ENCODE measurements around the gene C2orf76.

DNA sequence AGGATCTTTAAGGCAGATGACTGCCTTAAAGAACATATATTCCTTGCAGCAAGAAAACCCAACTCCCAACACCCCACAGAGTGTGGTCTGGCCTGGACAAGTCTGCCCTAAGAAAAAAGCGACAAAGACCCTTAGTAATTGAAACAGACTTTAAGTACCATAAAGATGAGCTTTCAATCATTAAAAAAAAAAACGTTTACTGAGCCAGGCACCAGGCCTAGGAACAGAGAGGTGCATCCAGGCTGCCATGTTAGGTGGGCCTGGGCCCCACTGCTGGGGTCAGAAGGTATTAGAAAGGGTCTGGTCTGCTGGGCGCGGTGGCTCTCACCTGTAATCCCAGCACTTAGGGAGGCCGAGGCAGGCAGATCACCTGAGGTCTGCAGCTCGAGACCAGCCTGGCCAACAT lies 9.9 kb upstream of the STEAP3 start:
- RRBS: no CpG with 5 or more reads among the region's 6 CpGs

DNA sequence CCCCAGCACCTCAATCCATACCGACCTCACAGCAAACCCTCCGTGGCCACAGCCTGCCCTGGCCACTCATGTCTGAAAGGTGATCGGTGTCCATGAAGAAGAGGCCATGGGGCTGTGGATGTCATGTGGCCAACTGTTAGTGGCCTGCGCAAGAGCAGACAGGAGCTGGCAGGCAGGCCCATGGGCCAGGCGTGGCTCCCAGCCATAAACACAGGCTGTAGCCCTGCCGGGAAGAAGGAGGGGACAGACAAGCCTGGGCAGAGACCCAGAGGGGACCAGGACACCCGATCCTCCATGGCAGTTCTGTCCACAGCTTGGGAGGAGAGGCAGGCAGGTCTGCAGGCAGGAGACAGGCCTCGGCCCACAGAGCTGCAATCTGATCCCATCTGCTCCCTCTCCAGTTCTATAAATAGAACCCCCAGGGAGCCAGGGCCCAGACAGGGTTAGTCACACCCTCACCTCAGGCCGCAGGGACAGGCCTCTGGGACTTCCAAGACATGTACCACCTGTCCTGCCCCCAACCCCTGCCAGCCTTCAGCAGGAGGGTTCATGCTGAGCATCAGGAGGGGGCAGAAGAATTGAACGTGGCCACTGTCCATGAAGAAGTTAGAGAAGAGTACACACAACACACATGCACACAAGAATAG lies 16.9 kb downstream of the STEAP3 start:
- RRBS: no CpG with 5 or more reads among the region's 10 CpGs

- RRBS: no CpG with 5 or more reads among the region's 11 CpGs
These were observed 70.3 kb downstream of the STEAP3 start for GRCh38 chr2:119293771-119294429.

GRCh38 chr2:119366684-119366906 lies at the start of gene C2orf76:
Gene C2orf76, minus strand, starts transcription at chr2:119366834.
- RRBS: 0% methylated on average over 7 of the region's 23 CpGs

- RRBS: no CpG with 5 or more reads among the region's 13 CpGs
These were observed 5.7 kb upstream of the TMEM37 start for GRCh38 chr2:119425617-119426764.

DNA sequence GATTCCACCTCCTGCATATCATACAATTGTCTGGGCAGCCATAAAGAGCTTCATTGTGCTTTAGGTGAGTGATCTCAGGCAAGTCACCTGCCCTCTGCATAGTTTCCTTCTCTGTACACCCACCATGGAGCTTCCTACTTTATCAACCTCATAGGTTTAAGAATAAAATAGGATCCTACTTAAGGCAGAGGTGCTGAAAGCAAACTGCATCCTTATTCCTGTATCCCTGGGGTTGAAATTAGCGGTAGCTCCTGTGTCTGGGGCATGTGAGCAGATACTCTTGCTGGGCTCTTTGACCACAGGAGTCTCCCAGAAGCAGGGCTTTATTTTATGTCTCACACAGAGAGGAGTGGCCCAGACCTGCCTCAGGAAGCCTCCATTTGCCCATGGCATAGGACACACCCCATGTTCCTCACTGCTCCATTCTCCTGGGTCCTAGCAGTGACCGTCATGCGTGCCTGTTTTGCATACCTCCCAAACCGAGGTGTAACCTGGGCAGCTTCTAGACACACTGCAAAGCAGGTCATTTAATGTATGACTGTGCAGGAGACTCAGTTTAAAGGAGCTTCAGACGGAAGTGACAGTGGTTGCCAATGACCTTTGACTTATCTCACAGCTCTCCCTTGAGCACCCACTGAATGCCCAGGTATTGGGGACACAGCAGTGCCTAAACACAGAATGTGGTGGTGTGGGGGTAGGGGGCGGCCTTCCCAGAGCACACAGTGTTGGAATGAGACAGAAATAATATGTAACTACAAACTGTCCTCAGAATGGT lies 3.5 kb downstream of the TMEM37 start:
- RRBS: no CpG with 5 or more reads among the region's 6 CpGs

- RRBS: 85% methylated on average over 1 of the region's 23 CpGs
These were observed 35.8 kb downstream of the SCTR start for GRCh38 chr2:119488263-119489139.

DNA sequence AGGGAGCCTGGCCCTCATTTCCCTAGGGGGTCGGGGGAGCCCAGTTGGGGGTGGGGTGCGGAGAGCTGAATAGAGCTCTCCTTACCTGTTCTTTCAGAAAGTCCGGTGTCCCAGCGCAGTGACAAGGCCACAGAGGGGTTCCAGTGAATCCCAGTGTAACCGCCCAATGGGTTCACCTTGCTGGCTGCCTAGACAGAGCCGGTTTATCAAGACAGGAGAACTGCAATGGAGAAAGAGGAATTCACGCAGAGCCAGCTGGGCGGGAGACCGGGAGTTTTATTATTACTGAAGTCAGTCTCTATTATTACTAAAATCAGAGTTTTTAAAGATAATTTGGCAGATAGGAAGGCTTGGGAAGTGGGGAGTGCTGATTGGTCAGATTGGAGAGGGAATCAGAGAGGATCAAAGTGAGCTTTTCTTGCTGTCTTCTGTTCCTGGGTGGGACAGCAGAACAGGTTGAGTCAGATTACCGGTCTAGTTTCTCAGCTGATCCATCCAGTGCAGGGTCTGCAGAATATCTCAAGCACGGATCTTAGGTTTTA lies 22.5 kb downstream of the TMEM177 start:
- RRBS: no CpG with 5 or more reads among the region's 11 CpGs

DNA sequence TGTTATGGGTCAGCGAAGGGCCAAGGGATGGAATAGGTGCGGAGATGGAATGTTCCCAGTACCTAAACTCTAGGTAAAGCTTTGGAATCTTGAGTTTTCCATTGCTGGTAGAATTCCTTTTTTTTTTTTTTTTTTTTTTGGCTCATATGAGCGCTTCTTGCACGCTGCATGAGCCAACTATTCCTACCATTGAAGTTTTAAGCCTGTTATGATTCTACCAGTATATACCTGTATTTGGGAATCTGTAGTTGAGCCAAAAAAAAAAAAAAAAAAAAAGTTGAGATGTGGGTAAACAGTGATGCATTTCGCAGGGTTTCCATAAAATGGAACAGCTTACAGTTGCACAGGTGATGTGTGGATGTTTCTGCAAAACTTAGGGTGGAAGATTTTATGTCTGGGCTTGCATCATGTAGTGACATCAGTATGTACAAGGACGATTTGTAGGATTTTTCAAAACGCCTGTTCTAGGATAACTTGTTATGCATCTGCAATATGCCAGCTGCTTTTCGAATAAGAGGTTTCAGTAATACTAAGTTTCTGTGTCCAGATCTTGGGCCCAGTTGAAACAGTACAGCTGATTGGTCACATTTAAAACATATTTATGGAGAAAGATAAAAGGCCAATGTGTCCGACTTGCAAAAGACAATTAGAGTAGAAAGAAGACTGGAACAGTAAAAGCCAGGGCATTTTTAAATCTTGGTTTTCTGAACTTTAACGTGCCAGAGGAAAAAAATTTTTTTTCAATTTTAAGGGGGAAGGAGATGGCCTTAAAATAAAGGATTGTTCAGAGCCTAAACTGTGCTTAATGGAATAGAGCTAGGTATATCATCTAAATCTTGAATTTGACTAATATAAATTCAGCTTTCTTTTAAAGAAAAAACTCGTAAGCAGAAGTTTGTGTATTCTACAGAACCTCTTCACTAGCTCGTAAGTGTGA lies 1.2 kb downstream of the PTPN4 start:
- RRBS: no CpG with 5 or more reads among the region's 12 CpGs

- RRBS: no CpG with 5 or more reads among the region's 4 CpGs
These were observed 110.8 kb upstream of the EPB41L5 start for GRCh38 chr2:119901906-119902578.

GRCh38 chr2:119929222-119930503 lies 83.2 kb upstream of the EPB41L5 start:
- RRBS: no CpG with 5 or more reads among the region's 7 CpGs

GRCh38 chr2:120067222-120067720 lies 54.4 kb downstream of the EPB41L5 start:
- RRBS: no CpG with 5 or more reads among the region's 3 CpGs

DNA sequence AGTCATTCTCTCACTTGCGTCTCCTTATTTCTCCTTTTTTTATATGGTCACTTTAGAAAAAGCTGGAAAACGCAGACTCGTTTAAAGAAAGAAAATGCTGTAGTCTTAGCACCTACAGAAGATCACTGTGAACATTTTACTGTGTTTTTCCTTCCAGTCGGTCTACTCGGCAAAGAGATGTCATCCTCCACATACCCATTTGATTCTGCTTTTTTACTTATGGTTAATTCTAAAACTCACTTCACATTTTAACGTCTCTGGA lies 5.1 kb upstream of the TMEM185B start:
- RRBS: no CpG with 5 or more reads among the region's 6 CpGs

DNA sequence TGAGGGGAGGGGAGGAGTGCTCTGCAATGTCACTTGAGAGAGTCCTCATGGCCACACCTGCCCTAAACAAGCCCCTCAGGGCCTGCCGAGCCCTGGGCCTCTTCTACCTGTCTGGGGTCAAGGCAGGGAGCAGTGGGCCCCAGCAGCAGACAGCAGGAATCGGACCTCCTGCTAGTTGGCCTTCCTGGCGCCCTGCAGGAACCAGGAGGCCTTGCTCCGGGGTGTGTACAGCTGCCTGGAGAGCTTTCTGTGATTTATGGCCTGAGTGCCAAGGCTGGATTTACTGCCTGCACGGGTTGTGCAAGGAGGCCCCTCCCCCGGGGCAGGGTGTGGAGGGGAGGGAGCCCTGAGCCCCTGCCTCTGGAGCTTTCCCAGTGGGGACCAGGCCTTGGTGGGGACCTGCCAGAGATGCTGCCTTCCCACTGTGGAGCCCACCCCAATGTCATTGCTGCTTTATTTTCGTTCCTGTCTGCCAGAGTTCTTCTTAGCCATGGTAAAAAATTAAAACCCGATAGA lies 7.2 kb upstream of the RALB start:
- RRBS: 0% methylated on average over 3 of the region's 8 CpGs

DNA sequence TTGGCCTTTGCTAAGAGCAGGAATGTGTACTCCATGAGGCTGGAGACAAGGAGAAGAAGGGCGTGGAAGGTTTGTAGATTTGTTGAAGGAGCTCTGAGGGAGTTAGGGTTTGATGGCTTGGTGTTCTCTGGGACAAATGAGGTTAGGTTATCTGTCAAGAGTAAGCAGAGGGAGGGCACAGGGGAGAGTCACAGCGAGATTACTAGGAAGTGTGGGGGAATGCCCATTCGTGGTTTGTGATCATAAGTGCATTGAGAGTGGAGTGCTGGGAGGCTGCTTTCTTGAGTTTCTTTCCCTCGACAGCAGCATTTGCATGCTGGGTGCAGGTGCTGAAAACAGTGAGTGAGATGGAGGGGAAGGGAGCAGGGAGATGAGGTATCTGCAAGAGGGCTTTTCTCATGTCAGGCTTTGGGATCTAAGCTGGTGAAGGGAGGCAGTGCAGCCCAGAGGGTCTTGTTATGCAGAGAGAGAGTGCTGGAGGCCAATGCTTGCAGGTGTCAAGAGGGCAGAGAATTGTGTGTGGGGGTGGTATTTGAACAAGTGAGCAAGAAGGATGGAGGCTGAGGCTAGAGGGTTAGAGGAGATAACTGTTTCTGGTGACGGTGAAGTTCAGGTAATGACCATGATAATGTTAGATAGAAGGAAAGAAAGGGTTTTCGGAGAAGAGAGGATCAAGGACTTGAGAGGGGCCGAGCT lies 8.8 kb downstream of the RALB start:
- RRBS: no CpG with 5 or more reads among the region's 7 CpGs

GRCh38 chr2:120545824-120546709 lies 189.6 kb upstream of the GLI2 start:
- RRBS: no CpG with 5 or more reads among the region's 25 CpGs

DNA sequence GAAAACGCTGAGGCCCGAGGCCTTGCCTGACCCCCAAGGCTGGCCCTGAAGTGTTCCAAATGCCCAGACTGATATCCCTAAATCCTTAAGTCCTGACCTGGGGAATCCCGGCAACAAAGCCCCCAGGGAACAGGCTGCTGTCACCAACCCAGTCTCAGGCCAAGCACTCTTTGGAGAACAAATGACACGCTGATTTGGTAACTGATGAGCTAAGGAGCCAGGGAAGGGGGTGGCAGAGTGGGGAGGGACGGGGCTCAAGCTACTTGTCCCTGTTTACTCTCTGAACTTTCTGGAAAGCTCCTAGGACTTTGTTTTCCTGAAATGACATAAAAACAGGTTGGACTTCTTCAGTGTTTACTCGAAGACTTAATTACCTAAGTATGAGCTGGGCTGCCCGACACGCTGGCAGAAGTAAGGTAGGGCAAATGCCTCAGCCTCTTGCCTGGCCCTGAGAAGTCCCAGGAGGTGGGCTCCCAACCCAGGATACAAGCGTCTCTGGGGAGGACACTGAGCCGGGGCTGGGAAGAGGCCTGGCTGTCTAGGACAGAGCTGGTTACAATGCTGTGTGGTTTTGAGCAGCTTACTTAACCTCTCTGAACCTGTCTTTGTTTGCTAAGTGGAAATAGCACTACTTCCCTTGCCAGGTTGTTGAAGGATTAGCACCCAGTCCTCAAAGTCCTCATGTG lies 105.5 kb upstream of the GLI2 start:
- RRBS: no CpG with 5 or more reads among the region's 10 CpGs

DNA sequence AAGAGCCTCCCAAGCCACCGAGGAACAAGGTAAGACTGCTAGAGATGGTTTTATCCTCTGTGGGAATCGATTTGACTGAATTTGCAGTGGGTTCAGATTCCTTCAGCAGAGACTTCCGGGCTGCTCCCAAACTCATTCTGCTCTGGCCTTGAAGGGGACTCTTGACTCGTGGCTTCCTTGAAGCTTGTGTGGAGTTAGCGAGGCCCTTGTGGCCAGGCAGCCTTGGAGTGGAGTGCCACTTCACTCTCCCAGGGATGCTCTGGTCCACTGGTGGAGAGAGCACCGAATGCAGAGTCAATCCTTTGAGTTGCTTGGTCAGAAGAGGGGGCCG lies 3.0 kb downstream of the GLI2 start:
- RRBS: no CpG with 5 or more reads among the region's 7 CpGs

DNA sequence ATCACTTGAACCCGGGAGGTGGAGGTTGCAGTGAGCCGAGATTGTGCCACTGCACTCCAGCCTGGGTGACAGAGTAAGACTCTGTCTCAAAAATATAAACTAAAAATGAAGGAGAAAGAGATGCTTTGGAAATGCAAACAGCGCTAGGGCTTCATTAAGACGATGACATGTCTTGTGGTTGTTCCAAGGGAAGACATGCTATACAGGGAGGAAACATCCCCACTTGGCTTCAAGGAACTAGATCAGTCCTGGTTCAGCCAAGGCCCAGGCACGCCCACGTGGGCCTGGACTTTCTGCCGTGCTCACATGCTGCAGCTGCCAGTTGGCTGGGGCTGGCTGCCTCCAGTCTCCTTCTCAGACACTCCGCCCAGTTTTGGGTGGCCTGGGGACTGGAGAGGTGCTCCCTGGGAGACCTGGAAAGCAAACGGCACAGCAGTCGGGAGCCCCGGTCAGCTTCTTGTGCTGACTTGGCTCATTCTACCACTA lies 109.6 kb downstream of the GLI2 start:
- RRBS: no CpG with 5 or more reads among the region's 11 CpGs

DNA sequence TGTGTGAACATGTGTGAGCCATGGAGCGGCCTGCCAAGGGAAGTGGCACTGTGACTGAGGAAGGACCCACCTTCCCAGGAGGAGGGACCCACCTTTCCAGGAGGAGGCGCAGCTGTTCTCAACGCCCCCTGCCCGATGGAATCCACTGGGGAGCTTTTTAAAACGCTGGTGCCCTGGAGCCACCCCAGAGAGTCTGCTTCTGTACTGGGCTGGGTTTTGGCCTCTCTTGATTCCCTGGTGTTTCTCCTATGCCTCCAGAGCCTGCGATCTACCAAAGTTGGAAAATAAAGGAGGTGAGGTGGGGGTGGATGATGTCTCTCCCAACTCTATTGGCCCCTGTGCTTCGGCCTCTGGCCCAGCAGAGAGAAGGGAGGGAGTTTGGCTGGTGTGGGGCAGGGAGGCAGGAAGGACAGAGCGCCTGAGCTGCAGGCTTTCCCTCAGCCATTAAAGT lies 168.9 kb downstream of the GLI2 start:
- RRBS: no CpG with 5 or more reads among the region's 8 CpGs